Metastatic Liver Carcinoma in the Adrenal Gland (tissue), 2 donors: ENCODE results near the genes TMEM210 and ENSG00000284976.

DNA sequence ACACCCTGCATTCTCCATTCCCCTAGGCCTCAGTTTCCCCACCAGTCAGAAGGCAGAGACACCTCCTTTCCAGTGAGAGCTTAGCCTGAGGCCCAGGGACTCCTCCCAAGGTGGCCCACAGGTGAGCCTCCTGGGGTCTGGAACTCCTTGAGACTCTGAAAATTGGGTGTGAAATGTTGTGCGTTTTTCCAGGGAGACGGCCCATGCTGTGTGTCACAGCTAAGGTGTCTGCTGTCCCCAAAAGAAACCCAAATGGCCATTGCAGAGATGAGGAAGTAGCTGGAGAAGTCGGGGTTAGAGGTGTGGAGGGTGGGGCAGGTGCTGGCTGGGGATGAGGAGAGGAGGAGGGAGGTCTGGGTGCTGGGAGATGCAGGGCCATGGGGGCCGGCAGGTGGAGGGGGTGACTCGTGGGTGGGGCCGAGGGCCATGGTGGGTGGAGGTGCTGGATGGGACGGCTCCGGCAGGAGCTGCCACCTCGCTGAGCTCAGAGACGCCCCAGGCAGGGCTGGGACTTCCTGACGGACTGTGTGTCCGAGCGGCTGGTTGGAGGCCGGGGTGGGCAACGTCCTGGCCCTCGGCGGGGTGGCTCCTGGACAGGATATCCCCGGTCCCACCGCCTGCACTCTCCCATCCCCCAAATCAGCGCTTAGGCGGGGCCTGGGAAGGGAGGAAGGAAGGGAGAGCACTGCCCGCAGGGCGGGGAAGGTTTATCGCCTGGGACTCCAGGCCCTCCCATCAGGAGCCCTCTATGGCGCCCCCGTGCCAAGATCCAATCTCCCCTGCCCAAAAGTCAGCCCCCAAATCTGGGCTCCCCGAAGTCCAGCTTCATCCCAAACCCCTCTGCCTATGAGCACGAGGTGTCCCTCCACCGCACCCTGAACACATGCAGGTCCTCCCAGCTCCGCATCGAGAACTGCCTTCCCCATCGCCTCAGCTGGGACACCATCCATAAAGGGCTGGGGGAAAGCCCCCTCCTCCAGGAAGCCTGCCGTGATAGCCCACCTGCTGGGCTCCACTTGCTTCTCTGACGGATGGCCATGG lies 58.1 kb upstream of the NOTCH1 start:
- PRO-cap, 2 experiments, result no peak in any of the 2 experiments

DNA sequence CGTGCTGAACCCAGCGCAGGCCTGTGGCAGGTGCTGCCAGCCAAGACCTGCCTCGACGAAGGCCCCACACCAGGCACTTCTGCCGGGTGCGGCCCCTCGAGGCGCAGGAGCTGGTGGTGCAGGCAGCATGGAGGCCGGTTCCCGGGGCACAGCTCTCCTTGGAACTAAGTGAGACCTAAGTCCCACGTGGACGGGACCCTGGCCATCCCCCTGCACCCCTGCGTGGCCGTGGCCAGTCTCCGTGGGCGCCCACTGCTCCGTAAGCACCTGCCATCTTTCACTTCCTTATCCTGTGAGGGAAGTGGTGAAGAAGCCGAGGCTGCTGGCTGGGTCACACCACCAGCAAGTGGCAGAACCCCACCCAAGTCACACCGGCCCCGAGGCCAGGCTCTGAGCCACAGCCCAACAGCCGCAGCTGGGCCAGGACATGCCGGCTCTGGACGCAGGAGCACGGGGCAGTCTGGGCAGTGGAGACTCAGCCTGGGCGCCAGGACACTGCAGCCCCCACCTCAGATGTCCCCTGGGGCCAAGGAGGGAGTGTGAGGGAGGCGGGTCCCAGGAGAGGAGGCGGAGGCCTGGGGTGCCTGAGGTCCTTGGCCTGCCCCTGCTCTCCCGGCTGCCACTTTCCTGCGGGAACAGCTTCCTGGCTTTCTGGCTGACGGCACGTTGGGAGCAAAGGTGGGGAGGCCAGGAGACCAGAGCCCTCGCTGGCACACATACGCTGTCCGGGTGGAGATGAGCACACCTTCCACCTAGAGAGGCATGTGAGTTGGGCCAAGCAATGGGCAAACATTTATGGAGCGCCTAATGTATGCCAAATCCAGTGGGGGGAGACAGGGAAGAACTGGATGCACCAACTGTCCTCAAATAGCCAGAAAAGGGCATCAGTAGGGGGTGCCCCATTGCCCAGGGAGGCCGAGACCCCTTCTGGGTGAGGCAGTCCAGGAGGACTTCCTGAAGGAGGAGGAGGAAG lies 44.0 kb upstream of the EGFL7 start:
- PRO-cap, 2 experiments, result no peak in any of the 2 experiments

DNA sequence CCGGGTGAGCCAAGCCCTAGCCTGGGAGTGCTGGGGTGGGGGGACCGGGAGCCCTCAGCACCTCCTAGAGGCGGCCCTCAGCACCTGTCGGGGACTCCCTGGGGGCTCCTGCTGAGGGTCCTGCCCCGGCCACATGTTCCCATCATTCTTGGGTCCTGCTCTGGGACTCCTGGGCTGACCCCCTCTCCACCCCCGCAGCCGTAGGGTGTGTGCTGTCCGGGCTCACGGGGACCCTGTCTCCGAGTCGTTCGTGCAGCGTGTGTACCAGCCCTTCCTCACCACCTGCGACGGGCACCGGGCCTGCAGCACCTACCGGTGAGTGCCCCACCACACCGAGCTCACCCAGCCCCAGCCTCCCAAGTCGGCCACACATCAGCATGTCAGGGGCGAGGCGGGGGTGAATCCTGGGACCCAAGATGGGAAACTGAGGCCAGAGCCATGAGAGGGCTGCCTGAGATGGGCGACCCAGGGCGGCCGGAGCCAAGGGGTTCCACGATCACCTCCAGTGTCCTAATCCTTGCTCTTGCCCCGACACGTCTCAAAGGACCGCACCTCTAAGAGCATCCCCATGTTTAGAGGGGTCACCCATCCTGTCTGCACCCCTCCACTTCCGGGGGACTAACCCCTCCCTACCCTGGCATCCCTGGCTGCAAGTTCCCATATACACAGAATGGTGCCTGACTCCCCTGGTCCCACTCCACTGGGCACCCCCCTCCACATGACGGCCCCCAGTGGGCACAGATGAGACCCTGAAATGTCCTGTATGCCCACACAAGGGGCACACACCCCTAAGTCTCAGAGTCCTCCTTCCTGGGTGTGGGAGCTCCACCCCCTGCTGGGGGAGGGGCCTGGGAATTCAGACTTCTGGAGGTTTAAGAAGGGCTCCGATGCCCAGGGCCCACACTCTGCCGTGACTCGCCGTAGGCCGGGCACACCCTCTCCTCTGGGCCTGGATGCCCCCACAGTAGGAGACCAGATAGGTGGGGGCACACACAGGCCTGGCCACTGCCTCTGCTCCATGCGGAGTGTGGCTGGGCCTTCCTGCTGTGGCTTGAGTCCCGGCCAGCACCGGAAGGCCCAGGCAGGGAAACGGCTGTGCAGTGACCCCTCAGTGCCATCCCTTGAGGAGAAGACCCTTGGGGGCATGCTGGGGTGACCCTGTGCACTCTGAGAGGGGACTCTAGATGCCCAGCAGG lies 6.0 kb downstream of the EGFL7 start:
- PRO-cap, 2 experiments, result no peak in any of the 2 experiments

DNA sequence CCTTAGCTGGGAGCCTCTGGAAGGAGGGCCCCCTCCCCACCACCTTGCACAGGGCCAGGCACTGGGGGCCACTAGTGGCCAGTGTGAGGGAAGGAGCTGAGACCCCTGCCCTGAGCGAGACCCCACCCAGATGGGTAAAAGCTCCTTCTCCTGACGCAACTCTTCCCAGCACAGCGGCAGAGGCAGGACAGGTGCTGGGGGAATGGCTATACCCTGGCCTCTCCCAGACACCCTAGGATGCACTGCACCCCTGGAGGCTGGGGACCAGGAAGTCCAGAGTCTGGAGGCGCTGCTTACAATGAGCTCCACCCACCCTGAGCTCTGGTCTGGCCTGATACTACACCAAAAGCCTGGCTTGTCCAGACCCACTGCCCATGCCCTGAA lies 11.4 kb downstream of the AGPAT2 start:
- PRO-cap, 2 experiments, result no peak in any of the 2 experiments

DNA sequence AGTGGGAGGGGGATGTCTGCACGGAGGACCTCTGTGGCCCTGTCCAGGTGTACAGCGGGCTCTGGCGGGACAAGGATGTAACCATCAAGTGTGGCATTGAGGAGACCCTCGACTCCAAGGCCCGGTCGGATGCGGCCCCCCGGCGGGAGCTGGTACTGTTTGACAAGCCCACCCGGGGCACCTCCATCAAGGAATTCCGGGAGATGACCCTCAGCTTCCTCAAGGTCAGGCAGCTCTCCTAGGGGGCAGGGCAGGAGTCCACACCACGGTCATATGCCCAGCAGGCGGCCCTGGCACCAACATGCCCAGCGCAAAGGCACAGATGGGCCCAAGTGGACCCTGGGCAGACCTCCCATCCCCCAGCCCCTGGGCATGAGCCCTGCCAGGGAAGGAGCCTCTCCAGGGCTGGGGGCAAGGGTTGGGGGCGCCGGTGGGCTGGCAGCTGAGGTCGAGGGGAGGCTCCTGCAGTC lies 9.7 kb downstream of the DIPK1B start:
- PRO-cap, 2 experiments, result no peak in any of the 2 experiments

DNA sequence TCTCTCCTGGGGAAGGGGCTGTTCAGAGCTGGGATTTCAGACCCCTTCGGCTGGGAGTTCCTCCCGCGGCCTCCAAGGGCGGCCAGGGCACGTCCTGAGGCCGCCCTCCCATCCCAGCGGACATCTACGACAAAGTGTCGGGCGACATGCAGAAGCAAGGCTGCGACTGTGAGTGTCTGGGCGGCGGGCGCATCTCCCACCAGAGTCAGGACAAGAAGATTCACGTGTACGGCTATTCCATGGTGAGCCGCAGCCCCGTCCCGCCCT lies 620 bp downstream of the PHPT1 start:
- PRO-cap, 2 experiments, result no peak in any of the 2 experiments

- PRO-cap, 2 experiments, result no peak in any of the 2 experiments
Measured at GRCh38 chr9:136886933-136887689, 795 bp downstream of the TRAF2 start.

DNA sequence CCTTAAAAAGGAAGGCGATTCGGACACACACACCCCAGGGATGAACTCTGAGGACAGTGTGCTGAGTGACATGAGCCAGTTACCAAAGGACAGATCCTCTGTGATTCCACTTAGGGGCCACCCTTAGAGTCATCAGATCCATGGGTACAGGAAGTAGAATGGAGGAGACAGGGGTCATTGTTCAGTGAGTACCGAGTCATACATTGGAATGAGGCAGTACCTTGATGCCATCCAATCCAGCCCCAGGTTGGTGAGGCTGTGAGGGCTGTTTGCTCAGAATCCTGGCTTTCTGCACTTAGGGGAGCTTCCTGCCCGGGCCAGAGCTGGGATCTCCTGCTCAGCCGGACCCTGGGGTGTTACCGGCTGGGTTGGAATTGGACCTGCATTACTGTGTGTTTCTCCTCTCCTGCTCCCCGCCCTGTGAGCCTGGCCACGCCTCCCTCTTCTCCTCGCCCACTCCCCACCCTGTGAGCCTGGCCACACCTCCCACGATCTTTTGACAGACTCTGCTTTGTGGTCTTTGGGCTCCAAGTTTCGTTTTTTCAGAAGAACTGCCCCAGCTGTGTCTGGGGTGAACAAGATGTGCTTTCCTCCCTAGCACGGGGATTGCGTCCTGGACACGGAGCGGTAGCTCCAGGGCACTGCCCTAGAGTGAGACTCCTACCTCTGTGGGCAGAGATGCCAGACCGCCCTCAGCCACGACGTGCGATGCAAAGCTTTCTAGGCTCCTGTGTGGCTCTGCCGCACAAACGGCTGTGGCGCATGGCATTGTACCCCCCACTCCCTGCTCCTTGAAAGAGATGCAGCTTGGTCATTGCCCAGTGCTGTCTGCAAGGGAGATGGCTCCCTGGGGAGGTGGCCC lies 15.3 kb downstream of the TRAF2 start:
- PRO-cap, 2 experiments, result peak in 2 of 2 experiments; most common plus-strand start position 482 of the sequence (in 2); most common minus-strand start position 390 of the sequence (in 2)

GRCh38 chr9:136927894-136928273 lies 16.7 kb downstream of the FBXW5 start:
- PRO-cap, 2 experiments, result no peak in any of the 2 experiments

GRCh38 chr9:136939729-136940950 lies 4.4 kb downstream of the FBXW5 start:
- PRO-cap, 2 experiments, result peak in 2 of 2 experiments; most common plus-strand start chr9:136940335 (in 1); most common minus-strand start chr9:136940090 (in 2)

GRCh38 chr9:137043931-137045074 lies 1.7 kb downstream of the NPDC1 start:
- PRO-cap, 2 experiments, result no peak in any of the 2 experiments

DNA sequence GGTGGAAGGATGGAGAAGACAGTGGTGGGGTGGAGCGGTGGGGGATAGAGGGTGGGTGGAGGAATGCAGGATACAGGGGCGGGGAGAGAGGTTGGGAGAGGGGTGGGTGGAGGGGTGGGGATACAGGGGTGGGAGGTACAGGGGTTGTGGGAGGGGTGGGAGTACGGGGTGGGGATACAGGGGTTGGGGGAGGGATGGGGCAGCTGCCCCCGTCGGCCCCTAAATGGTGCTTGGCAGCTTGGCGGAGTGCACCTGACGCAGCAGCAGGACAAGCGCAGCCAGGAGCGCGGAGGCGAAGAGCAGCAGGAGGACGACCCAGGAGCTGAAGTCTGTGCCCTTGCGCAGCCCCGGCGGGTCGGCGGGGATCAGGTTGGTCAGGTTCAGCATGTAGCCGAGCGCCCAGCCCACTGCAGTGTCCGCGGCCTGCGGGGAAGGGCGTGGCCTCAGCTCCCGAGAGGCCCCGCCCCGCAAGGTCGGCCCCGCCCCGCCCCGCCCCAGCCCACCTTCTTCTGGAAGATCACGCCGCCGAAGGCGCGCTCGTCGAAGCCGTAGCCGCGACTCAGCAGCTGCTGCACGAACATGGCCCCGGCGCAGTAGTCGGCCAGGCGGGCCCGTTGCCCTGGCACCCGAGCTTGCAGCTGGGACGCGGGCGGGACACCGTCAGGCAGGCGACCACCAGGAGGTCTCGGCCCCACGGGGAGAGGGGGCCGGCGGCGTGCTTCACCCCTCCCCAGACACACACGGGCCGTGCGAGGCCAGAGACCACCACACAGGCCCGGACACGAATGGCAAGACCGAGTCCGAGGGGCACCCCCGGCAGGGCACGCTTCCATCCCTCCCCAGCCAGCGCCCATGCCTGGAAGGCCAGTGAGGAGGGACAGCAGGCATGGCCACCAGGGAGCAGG lies 2.7 kb upstream of the NPDC1 start:
- PRO-cap, 2 experiments, result no peak in any of the 2 experiments

DNA sequence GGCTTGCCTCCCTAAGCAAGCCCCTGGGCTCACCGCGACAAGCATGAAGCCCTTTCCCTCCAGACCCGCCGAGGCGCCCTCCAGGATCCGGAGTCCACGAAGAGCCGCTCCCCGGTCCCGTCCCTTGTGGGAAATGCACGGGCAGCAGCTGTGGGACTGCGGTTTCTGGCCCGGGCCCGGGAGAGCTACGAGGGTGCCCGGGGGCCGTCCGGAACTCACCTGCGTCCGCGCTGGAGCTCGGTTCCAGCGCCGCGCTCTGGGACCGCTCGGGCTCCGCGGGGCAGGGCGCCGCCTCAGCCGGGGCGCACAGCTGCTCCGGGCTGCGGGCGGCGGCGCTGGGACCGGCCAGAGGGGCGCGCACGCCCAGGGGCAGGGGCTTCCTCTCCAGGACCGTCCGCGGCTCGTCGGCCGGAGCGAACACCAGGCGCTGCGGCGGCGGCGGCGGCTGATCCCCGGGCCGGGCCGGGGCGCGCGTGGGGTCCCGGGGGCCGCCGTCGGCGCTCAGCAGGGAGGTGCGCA lies 627 bp downstream of the SAPCD2 start:
- PRO-cap, 2 experiments, result no peak in any of the 2 experiments

DNA sequence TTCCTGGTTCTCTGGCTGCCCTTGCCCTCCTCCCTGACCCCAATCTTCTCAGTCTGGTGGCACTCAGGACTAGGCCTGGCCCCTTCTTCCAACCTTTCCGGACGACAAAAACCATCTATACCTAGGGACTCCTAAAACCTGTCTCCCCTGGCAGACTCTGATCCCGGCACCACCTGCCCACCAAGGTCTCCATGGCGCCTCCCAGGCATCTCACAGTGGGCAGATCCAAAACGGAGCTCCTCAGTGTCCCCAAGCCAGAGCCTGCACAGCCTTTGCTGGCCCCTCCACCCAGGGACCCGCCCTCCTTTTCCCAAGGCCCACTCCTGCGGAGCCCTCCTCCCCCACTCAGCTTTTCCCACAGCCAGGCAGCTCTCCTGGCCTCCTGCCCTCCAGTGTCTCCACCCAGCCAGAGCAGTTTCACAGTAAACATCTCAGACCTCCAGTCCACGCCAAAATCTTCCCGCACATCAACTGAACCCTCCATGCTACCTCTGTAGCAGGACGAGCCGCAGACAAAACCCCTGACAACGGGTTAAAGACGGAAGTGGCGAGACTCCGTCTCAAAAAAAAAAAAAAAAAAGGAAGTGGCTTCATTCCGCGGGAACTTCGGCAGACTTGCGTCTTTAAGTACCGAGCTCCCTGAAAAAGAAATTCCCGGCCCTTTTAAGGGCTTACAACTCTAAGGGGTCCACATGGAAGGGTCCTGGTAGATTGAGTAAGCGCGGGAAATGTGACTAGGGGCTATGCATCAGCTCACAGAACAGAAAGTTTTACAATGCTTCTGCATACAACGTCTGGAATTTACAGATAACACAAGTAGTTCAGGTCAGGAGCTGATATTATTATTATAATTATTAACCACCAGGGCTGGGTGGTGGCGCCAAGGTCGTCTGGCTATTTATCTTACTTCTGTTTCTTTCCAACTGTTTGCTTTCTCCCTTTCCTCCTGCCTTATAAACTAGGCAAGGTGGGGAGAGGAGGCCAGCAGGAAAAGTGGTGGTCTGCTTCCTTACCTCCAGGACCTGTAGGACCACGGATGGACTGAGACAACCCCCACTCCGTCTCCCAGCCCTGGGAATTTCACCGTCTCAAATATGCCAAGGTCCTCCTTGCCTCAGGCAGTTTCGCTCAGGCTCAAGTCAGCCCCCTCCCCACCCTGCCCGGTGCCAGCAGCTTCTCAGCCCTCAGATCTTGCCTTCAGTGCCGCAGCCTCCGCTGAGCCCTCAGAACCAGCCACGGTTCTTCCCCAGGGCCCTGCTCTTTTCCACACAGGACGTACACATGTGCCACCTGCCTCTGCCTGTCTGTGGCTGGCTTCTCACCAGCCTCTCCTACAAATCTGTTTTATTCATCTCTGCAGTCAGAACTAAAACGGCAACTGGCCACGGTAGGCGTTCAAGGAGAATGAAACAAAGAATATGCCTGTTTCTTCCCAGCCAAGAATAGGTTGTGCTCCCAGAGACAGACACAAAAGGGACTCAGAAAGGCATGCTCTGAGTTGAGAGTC lies 11.3 kb upstream of the GRIN1 start:
- PRO-cap, 2 experiments, result no peak in any of the 2 experiments

DNA sequence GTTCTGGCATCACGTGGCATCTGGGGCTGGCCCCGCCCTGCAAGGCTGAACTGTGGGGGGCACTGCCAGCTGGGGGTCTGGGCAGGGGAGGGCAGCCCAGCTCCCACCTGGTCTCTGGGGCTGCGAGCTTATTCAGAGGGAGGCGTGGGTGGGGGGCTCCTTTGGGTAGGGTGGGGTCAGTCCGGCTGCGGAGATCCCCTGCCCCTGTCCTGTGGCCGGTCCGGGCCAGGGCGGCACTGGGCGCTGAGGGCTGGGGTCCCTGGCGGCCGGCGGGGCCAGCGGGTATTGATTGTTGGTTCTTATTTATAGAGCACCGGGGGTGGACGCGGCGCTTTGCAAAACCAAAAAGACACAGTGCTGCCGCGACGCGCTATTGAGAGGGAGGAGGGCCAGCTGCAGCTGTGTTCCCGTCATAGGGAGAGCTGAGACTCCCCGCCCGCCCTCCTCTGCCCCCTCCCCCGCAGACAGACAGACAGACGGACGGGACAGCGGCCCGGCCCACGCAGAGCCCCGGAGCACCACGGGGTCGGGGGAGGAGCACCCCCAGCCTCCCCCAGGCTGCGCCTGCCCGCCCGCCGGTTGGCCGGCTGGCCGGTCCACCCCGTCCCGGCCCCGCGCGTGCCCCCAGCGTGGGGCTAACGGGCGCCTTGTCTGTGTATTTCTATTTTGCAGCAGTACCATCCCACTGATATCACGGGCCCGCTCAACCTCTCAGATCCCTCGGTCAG lies 2.6 kb downstream of the LRRC26 start:
- PRO-cap, 2 experiments, result no peak in any of the 2 experiments

- PRO-cap, 2 experiments, result no peak in any of the 2 experiments
Measured at GRCh38 chr9:137171917-137172285, at the start of gene TMEM210. TMEM210 (minus strand) TSS chr9:137172056.

GRCh38 chr9:137217022-137218485 lies at the start of gene ENSG00000284976:
ENSG00000284976 (plus strand) TSS chr9:137217494.
- PRO-cap, 2 experiments, result no peak in any of the 2 experiments

DNA sequence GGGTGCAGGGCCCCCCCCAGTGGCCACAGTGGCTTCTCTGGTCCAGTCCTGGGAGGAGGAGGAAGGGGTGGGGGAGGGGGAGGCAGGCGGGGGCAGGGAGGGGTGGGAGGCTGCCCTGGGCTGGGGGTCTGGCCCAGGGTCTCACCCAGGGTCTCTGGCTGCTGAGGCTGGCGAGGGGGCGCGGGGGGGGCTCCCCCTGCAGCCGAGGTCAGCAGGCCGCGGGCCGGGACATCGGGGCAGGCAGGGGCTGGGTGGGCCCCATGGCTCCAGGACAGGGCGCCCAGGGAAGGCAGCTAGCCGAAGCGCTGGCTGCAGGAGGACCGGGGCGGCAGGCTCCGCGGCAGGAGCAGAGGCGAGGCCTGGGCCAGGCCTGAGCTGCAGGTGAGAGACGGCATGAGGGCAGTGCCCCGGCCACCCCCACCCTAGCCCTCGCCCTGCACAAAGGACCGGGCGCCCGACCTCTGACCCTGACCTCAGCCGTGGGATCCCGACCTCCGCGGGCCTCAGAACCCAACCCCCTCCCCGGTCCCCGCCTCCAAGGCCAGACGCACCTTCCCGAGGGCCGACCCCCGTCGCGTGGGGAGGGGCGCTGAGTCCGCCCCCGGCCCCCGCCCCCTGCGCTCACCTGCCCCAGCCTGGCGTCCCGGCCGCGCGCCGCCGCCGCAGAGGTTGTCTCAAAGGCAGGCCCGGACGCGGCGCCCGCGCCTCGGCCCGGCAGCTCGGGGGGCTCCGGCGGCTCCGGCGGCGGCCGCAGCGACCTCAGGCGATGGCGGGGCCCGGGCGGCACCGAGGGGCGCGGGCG lies 475 bp downstream of the RNF208 start:
- PRO-cap, 2 experiments, result peak in 2 of 2 experiments; most common plus-strand start position 677 of the sequence (in 2)

- PRO-cap, 2 experiments, result no peak in any of the 2 experiments
Measured at GRCh38 chr9:137222906-137223229, 828 bp upstream of the RNF208 start.

- PRO-cap, 2 experiments, result no peak in any of the 2 experiments
Measured at GRCh38 chr9:137226500-137226835, 834 bp upstream of the RNF224 start.